Pulmonary artery (tissue), 1 donor: ENCODE results near the genes PPDPF, STMN3 and ZNF512B.

- PRO-cap = no peak
Measured at GRCh38 chr20:63501714-63502461, 3.0 kb upstream of the EEF1A2 start.

DNA sequence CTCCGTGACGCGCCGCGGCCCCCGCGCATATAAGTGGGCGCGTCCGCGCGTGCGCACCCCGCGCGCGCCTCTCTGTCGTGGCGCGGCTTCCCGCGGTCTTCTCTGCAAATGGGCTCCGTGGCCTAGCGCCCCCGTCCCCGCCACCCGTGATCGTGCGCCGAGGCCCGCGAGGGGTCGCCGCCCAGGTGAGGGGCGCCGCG is at the start of gene PPDPF:
PPDPF (plus strand) TSS at position 56 of the 200 bp plus-strand sequence.
- PRO-cap = bidirectional peak, plus-strand start at position 56 of the sequence, minus-strand start outside the sequence

DNA sequence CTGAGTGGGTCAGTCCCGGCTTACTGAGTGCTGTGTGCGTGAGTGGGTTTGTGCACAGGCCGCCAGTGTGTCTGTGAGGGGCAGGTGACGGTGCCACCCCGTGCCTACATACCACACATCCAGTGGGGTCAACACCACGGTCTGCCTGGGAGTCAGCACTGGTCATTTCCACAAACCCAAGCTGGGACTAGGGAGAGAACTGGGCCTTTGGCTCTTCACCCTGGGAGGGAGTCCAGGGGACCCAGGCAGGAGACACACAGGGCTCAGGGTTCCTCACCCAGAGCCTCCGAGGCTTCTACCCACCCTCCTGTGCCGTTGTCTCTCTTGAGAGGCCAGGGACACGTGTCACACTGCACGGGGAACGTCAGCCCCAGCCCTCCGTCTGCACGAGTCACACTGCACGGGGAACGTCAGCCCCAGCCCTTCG is 3.0 kb upstream of the PTK6 start:
- PRO-cap = no peak

DNA sequence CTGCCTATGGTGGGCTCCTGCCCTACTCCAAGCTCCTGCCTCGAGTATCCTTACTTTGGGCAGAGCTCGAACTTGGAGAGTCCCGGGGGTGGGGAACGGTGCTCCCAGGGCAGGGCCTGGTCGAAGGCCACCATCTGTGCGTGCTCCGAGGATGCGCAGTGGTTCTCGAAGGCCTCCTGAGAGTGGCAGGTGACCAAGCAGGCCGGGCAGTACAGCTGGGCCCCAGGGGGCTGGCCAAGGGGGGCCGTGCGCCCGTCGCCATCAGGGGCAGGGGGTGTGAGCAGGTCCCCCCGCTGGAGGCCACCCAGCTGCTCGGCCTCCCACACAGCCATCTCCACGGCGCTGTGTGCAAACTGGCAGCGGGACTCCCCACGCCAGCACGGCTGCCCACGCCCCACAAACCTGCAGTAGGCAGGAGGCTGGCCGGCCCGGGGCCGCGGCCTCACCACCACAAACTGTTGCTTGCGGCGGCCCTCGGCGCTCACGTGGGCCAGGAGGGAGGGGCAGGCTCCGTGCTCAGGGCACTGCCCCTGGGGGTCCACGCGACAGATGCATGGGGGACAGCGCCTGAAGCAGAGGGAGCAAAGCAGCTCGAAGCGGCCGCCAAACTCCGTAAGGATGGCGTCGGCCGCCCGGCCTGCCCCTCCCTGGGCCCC is 1.9 kb downstream of the HELZ2 start:
- PRO-cap = no peak

DNA sequence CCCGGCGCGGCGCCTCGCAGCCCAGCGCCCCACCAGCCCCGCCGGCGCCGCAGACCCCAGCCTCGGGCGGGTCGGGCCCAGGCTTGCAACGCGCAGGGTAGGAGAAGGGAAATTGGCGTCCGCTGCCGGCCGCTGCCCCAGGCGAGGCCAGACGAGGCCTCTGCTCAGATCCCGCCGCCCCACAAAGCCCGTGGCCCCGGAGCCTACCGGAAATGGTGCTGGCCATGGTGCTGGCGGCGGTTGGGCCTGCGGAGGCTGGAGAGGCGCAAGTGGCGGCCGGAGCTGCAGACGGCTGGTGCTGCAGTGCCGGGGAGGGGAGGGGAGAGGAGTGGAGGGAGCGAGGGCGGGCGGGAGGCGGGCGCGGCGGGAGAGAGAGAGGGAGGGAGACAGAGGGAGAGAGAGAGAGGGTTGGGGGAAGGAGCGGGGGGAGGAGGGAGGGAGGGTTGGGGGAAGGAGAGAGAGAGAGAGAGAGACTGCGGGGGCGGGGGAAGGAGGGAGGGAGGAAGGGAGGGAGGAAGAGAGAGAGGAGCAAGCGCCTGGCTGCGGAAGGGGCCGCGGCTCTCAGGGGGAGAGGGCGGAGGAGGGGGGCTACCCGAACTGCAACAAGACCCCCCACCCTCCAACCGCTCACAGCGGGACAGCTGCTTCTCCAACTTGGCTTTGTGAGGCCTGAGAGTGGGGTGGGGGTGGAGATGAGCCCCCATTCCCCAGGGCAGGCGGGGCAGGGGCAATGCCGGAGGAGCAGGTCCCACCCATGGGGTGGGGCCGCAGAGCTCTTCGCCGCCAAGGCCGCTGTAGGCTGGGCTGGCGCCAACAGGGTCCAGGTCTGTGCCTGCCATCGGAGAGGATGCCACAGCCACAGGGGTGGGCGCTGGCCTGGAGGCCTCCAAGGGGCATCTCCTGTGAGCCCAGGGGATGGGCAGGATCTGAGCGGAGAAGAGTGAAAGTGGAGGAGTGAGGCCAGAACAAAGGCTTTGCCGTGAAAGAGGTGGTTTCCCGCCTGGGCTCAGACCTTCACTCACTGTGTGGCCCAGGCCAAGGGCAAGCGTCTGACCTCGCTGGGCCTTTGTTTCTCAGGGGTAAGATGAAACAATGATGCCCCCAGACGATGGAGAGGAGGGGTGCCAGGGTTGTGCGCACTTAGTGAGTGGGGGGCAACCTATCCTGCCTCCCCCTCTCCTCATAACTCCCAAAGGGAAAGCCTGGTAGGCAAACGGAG is at the start of gene STMN3:
STMN3 (minus strand) TSS at position 305 of the 1,219 bp plus-strand sequence.
- PRO-cap = bidirectional peak, plus-strand start at position 513 of the sequence, minus-strand start at position 271 of the sequence

- PRO-cap = no peak
Measured at GRCh38 chr20:63689398-63690683, 6.6 kb upstream of the TNFRSF6B start.

- PRO-cap = no peak
Measured at GRCh38 chr20:63692969-63693377, 3.5 kb upstream of the TNFRSF6B start.

DNA sequence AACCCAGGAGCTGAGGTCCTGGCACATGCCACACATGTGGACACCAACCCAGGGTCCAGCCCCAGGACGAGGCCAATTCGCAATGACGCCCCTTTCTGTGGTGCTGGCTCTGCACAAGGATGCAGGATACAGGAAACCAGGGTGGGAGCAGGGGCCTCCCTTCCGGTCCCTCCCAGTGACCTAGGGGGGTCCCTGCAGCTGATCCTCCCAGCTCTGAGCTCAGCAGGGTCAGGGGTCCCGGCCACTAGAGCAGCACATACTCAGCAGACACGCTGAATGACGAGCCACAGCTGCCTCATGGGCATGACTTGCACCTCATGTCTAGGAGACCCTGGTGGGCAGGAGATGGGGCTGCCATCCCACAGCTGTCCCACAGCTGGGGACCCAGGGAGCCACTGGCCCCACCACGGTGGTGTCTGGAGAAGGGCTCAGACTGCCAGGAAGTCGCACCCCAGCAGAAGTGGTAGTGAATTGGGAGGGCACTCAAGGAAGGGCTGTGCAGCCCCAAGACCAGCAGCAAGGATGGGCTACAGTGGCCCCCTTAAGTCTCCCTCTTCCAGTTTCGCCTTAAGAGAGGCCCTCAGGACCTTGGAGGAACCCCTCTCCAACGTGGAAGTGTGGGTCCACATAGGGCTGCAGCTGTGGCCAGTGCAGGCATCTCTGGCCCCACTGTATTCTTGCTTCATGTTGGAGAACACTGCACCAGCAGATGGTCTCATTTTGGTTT is 3.5 kb downstream of the ARFRP1 start:
- PRO-cap = no peak

DNA sequence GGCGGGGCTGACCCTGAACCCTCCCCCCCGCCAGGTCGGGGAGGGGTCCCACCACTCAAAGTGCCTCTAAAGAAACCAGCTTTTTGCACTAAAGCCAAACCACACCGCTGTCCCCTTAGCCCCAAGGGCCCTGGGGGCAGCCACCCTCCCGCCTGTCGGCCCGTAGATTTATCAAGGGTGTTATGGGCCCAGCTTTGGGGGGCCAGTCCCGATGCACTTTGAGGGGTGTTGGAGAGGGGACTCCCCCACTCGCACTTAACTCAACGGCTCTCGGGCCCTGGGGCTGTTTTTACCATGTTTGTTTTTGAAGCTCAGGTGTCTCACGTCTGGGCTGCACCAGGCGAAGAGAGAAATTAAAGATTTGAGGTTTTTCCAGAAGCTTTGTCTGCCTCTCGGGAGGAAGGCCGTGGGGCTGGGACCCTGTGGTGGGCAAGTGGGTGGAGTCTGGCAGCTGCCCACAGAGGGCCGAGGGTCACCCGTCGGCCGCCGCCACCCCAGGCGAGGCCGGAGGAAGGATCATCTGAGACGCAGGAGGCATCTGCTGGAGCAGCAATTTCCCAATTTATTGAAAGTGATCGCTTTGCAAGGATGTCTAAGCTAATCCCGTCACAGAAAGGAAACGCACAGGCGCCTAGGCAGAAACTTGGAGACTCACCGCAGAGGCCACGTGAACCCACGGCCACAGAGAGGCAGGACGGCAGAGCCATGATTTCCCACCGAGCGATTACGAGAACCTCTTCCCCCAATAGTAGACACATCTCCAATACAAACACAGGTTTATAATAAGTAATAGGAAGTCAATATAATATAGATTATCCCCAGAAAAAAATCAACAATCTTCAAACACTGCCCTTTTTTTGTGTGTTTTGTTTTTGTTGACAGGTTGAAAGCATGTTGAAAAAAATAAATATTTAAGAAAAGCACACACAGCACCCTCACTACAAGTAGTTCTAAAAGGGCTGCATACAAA is 3.8 kb downstream of the SLC2A4RG start:
- PRO-cap = no peak

DNA sequence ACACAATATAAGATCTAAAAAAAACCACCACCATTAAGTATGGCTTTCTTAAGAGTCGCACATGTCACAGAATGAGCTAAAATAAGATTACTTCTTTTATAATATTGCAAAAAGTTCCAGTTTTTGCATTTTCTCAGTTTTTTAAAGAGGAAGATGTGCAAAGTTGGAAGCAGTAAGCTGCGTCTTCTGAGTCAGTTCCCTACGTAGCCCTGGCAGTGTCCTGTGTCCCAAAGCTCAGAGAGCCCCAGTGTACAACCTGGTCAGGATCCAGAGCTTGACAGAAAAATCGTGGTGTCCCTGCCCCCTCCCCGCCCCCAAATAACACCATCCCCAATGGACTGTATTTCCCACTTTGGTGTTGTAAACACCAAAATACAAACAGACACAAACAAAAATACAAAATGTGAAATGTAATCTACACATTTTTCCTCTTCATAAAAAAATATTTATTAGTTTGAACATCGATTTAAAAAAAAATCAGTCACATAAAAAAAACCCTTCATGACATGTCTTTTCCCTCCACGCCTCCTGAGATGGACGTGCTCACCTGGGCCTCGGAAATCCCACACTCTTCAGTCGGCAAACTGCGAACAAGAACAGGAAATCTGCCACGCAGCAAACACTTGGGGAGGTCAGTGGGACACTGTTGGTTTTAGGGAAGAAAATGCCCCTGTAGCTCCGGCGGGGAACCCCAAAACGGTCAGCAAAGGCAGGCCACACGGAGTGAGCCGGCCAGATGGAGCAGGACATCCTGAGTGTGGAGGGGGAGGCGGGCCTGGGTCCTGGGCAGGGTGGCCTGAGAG is 4.7 kb downstream of the SLC2A4RG start:
- PRO-cap = no peak

DNA sequence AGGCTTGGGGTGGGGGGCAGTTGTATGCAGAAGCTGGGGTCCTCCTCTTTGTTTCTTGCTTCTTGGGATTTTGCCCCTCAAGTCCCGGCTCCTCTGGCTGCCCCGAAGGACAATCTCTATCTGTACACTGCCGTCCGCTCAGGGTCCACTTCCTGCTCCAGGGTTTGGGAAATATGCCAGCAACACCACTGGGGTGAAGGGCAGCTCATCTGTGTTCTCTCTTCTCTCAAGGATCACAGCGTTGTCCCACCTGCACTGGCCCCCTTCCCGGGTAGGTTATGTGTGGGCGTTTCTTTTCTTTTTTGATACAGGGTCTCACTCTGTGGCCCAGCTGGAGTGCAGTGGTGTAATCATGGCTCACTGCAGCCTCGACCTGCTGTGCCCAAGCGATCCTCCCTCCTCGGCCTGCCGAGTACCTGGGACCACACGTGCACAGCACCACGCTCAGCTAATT is 25.6 kb downstream of the SLC2A4RG start:
- PRO-cap = no peak

GRCh38 chr20:63774308-63774772 is 34.8 kb downstream of the SLC2A4RG start:
- PRO-cap = no peak

DNA sequence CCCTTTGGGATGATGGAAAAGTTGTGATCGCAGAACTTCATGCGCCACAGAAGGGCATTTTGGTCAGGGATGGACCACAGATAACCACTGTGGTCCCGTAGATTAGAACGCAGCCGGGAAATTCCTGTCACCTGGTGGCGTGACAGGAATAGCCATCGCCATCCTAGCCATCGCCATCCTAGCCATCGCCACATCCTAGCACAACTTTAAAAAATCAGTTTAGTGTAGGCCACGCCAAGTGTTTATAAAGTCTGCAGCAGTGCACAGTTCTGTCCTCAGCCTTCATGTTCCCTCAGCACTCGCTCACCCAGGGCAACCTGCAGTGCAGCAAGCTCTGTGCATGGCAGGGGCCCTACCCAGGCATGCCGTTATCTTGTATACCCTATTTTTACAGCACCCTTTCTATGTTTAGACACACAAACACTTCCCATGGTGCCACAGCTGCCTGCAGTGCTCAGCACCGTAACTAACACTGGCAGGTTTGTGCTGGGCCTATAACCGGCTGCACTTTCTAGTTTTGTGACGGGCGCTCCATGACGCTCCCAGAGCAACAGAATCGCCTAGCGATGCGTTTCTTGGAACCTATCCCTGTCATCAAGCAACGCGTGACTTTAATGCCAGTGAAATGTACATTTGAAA is 43.8 kb downstream of the ZBTB46 start:
- PRO-cap = no peak

DNA sequence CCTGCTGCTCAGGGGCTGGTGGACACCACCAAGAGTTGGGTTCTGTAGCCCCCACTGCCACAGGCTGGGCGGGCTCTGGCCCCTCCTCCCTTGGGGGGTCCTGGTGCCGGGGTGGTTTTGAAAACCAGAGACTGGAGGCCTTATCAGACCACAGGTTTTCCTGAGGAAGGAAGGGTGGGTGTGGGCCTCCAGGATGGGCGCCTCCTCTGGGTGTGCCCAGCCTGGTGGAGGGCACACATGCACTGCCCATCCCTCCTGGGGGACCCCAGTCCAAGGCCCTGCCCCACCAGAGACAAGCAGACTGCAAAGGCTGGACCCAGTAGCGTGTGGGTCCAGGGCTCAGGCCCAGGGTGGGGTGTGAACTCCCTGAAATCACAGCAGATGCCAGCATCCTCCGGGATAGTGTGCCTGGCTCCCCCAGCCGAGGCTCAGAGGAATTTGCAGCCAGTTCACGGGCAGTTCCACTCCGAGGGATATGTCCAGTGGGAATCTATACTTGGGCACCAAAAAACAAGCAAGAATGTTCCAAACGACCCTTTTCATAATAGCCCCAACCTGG is 13.5 kb upstream of the ZBTB46 start:
- PRO-cap = no peak

DNA sequence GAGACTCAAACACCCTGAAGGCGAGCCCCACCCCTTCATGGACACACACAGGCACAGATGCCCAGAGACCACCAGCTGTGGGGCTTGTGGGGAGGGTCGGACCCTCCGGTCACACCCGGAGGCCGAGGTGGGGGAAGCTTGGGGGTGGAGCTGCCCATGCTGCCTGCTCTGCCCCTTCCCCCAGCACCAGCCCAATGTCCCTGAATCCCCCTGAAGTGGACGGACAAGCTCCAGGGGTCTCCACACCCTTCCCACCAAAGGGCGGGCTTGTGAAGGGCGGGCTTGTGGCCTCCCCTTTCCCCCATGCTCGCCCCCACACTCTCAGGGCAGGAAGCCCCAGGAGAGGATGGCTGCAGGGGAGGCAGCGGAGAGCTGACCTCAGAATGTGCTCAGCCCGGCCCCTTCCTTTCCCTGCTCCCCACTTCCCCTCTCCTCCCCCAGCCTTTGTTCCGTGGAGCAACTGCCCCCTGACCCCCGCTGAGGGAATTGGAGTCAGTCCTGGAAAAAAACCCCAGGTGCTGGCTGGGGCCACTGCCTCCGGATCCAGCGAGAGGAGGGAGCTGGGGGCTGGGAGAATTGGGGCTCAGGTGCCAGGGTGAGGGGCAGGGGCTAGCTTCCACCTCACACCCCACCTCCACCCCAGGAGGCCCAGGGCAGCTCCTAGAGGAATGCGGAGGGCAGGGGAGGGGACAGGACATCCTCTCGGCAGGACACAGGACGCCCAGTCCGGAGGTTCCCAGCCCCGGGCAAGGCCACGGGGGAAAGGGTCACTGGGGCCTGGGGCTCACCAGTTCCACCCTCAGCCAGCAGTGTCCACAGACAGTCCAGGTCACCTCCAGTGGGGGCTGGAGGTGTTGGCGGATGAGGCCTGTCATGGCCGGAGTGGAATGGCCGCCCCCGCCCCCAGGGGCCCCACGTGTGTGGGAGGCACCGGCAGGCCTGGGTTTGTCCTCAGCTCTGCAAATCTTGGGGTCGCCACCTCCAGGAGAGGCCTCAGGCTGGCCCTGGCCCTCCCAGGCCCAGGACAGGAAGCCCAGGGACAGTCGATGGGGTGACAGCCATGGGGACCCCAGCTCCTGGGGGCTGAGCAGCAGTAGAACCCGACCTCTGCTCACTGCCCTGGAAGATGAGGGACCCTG is 13.5 kb upstream of the ABHD16B start:
- PRO-cap = no peak

DNA sequence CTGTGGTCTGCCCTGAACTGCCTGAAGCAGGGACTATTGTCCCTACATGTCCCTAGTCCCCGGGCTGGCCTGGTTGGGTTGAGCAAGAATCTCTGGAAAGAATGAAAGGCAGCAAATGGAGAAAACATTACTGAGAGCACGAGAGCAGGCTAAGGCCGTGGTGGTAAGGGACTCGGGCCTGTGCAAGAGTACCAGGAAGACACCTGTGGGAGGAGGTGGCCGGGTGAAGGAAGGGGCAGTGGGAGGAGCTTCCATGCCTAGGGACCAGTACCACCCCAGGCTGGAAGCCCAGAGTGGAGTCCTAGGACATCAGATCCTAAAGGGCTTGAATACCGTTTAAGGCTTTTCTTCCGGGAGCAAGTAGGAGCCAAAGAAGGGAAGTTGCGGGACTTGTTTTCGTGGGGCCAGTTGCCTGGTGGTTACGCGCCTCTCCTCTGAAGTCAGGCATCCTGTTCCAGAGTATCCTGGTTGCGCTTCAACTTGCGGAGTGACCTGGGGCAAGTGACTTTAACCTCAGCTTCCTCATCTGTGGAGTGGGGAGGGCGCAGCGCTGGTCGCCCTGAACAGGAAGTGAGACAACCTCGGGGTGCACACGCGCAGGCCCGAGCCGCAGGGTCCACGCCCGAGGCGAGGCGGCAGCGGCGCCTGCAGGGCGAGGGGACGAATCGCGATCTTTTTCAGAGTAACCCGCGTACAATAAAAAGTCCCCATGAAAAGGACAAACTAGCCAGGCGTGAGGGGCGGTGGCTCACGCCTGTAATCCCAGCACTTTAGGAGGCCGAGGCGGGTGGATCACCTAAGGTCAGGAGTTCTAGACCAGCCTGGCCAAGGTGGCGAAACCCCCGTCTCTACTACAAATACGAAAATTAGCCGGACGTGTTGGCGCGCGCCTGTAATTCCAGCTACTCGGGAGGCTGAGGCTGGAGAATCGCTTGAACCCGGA is 1.1 kb upstream of the TPD52L2 start:
- PRO-cap = no peak

DNA sequence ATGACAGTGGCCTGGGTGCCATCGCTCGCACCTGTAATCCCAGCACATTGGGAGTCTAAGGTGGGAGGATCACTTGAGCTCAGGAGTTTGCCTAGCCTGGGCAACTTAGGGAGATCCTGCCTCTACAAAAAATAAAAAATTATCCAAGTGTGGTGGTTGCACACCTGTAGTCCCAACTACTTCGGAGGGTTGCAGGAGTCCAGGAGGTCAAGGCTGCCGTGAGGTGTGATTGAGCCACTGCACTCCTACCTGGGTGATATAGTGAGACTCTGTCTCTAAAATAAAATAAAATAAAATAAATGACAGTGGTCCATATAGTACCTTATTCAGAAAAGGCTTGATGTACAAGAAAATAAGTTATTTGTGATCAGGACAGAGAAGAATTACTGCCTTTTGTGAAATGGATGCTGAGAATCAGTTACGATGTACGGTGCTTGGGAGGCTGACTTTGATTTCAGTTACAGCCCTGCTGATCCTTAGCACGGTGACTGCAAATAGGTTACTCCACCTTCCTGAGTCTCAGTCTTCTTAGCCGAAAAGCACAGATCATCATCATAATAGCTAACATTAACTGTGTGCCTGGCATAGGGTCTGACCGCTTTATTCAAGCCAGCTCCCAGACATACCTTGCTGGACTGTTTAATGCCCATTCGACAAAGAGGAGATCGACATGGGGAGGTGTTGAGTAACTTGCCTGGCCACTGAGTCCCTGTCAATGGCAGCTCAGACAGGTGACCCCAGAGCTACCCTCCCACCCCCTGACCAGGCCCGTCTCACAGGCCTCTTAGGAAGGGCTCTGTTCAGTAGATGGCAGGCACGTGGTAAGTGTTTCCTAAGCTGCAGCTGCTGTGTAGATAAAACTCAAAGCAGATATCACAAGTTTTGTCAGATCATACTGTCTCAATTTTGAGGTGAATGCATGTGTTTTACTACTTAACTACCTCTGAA is 12.2 kb downstream of the DNAJC5 start:
- PRO-cap = no peak

- PRO-cap = unidirectional peak, plus-strand start at chr20:63969639; unidirectional peak, minus-strand start at chr20:63969948
Measured at GRCh38 chr20:63969477-63970412, at the start of gene ZNF512B. ZNF512B (minus strand) TSS chr20:63969930.

GRCh38 chr20:64050378-64050911 is 1.0 kb upstream of the SOX18 start:
- PRO-cap = no peak

DNA sequence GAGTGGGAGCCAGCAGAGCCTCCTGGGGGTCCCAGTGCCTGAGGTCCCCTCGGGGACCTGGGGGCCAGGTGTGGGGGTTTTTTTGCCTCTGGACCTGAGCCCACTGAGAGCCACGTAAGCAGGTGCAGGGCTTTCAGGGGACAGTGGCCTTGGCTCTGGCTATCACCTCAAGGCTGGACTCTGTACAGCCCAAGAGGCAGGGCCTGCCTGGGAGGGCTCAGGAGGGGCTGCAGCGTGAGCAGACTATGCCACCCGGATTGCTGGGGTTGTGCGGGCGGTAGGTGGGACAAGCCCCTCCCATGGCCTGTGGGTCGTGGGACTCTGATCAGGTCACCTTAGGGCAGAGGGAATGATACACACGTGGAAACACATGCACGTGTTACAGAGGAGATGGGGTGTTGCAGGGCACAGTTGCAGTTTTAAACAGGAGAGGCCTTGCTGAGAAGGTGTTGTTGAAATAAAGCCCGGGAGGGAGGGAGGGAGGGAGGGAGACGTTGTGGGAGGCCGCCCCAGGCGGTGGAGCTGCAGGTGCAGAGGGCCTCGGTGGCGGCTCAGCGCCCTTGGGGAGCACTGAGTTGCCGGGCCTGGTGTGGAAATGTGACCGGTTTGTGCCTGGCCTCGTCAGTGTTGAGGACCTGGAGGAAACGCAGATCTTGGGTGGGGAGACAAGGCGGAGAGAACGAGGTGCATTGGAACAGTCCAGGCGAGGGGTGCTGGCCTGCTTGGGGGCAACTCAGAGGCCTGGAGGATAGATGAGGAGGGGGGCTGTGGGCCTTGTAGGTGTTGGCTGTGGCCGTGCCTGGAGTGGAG is 2.3 kb downstream of the TCEA2 start:
- PRO-cap = no peak